ENCODE results near the genes RNF180 and SHISAL2B.

DNA sequence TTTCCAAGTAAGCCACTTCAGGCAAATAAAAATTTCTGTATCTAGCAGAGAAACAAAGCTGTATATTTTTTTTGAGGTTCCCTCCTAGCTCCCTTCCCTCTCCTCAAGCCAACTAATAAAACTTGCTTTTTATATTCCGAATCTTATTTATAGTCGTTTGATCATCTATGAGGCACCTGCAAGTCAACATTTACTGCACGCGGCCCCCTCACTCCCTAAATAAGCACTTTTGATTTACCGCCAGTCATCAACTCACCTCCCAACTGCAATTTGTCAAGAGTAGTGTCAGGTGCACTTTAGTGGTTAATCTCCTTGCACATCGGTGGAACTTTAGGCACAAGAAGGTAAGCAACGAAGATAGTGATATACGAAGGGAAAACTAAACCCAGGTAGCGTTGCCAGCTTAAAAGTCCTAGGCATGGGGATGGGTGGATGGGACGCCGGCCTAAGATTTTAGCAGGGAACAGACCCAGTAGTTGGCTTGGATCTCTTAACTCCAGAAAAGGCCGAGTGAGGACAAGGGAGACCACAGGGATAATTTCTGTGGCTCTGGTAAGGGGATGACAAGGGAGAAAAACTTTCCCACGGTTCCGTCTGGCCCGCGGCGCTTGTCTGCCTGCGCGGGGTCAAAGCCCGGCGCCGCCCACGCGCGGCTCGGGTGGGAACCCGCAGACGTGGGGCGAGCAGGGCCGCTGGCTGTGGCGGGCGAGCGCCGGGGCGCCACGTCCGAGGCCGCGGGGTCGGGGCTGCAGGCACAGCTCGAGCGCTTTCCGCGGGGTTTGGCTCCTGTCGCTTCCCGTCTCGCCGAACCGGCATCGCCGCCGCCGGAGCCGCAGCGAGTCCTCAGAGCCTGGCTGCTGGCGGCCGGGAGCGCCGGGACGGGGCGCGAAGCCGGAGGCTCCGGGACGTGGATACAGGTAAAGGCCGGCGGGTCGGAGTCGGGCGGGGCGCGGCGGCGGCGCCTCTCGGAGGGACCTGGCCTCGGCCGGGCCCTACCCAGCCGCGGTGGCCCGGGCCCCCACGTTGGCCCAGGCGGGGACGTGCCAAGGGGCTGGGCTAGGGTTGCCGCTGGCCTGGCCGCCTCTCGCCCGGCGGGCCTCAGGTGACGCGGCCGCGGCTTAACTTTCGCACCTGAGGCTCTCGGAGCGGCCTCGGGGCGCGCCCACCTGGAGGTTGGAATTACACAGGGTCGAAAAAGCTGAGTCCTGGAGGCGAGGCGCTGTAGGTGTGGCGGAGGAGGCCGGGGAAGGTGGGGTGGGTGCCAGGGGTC, at the start of gene RNF180:
Gene RNF180, plus strand, starts transcription at position 807 of the 1,270 bp plus-strand sequence.
- RRBS = 2% methylated on average over 51 of the region's 104 CpGs

GRCh38 chr5:64690019-64690917, at the start of gene SHISAL2B:
Gene SHISAL2B, plus strand, starts transcription at chr5:64690503.
- RRBS = 2% methylated on average over 30 of the region's 57 CpGs

DNA sequence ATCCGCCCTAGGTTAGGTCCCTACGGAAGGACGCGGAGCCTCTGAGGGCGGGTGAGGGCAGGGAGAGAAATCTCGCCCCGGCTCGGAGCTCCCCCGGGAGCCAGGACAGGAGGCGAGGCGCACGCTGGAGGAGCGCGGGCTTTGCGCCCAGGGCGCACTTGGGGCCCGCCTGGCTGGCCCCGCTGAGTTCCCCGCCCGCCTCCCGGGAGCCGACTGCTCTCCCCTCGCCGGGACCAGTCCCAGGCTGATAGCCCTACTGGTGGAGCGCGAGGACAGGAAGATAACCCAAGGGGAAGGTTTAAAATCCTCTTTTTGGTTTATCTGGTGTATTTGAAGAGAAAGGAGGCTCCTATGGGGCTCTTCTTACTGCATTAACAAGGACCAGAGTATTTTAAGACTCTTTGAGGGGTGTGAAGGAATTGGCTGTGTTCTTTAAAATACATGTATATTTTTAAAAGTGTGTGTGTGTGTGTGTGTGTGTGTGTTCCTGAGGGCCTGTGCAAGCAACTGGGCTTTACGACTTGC, 677 bp downstream of the SHISAL2B start:
- RRBS = no CpG with 5 or more reads among the region's 27 CpGs

GRCh38 chr5:65035144-65036286, 266.8 kb downstream of the CWC27 start:
- RRBS = 2% methylated on average over 23 of the region's 69 CpGs

DNA sequence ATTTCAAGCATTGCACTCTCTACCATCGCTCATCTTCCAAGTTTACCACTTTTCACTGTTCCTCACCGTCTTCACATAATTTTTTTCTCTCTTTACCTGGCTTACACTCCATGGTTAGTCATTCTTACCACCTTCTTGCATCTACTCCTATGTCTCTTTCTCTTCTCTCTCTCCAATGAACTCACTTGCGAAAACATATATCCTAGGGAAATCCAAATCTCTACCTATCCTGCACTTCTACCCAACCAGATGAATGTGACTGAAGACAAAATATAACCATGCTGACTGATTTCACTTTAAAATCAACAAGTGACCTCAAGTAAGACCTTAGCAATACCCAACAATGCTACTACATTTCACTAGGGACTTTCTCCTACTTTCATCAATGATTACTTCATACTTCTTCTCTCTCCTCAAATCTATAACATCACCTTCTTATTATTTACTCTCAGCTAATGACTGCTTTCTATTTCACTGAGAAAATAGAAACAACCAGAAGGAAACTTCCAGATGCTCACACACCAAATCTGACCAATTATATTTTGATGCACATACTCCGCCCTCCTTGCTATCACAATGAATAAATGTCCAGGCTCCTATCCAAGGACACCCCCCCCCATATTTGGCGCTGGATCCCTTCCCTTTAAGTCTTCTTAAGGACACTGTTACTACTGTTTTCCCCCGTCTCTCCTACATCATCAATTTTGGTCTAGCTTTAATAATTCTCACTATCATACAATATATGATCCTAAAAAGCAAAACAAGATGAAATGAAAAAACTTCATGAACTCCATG, 79.4 kb downstream of the ADAMTS6 start:
- RRBS = no CpG with 5 or more reads among the region's 6 CpGs

- RRBS = no CpG with 5 or more reads among the region's 3 CpGs
Measured at GRCh38 chr5:65811806-65812232, 89.8 kb downstream of the NLN start.

GRCh38 chr5:65815017-65815288, 92.9 kb downstream of the NLN start:
- RRBS = no CpG with 5 or more reads among the region's 2 CpGs

- RRBS = no CpG with 5 or more reads among the region's 4 CpGs
Measured at GRCh38 chr5:65825100-65825681, 101.2 kb upstream of the ERBIN start.

- RRBS = no CpG with 5 or more reads among the region's 5 CpGs
Measured at GRCh38 chr5:65915949-65916515, 10.3 kb upstream of the ERBIN start.

- RRBS = no CpG with 5 or more reads among the region's 19 CpGs
Measured at GRCh38 chr5:65926938-65927537, 663 bp downstream of the ERBIN start.

DNA sequence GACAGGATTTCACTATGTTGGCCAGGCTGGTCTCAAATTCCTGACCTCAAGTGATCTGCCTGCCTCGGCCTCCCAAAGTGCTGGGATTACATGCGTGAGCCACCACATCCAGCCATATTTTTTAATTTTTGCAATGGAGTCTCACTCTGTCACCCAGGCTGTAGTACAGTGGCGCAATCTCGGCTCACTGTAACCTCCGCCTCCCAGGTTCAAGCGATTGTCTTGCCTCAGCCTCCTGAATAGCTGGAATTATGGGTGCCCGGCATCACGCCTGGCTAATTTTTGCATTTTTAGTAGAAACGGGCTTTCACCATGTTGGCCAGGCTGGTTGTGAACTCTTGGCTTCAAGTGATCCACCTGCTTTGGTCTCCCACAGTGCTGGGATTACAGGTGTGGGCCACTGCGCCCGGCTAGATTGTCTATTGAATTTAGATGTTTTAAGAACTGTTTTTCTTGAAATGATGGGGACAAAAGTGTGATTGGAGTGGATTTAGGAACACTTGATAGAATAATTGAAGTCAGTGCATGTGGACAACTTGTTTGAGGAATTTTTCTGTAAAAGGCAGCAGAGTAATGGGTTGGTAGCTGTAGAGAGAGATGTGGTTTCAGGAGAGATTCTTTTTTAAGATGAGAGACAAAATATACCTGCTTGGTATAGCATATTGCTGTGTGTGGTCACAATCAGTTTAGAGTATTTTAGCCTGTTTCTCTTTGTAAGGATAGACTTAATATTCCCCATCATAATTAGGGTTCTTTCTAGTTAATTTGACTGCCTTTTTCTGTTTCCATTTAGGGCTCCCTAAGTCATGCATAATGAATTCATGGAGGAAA, 49.0 kb downstream of the ERBIN start:
- RRBS = no CpG with 5 or more reads among the region's 11 CpGs

DNA sequence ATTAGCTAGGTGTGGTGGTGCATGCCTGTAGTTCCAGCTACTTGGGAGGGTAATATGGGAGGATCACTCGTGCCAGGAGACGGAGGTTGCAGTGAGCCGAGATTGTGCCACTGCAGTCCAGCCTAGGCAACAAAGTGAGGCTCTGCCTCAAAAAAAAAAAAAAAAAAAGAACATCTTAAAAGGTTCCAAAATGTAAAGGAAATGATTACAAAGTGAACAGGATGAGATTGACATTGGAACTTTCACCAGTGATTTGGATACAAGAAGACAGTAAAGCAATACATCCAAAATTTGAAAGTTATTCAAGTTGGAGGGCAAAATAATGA, 59.9 kb upstream of the SREK1 start:
- RRBS = no CpG with 5 or more reads among the region's 3 CpGs

GRCh38 chr5:66101056-66101680, 42.9 kb upstream of the SREK1 start:
- RRBS = no CpG with 5 or more reads among the region's 3 CpGs

DNA sequence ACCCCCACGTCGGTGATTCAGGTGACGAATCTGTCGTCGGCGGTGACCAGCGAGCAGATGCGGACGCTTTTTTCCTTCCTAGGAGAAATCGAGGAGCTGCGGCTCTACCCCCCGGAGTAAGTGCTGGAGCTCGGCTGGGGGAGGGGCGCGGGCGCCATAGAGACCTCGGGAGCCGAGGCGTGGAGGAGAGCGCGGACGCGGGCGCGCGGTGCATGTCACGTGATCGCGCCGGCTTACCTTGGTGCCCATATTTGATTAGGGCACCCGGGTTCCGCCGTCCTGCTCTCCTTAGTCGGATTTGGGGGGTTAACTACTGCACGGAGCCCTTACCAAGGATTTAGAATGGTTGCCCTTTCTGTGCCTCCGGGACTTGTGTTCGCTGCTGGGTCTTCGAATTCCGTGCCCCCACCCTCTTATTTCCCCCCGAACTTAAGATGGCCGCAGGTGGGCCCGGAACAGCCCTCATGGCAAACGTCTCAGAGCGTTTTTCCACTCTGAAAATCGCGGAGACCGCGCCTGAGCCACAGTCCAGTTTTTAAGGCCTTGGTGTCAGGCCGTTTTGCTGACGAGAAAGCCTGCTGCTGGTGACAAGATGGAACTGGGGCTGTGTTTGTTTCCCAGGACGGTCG, 436 bp downstream of the SREK1 start:
- RRBS = 2% methylated on average over 12 of the region's 52 CpGs

- RRBS = no CpG with 5 or more reads among the region's 4 CpGs
Measured at GRCh38 chr5:66361060-66361598, 217.0 kb downstream of the SREK1 start.

GRCh38 chr5:67215588-67216573, 19.3 kb upstream of the CD180 start:
- RRBS = no CpG with 5 or more reads among the region's 17 CpGs

DNA sequence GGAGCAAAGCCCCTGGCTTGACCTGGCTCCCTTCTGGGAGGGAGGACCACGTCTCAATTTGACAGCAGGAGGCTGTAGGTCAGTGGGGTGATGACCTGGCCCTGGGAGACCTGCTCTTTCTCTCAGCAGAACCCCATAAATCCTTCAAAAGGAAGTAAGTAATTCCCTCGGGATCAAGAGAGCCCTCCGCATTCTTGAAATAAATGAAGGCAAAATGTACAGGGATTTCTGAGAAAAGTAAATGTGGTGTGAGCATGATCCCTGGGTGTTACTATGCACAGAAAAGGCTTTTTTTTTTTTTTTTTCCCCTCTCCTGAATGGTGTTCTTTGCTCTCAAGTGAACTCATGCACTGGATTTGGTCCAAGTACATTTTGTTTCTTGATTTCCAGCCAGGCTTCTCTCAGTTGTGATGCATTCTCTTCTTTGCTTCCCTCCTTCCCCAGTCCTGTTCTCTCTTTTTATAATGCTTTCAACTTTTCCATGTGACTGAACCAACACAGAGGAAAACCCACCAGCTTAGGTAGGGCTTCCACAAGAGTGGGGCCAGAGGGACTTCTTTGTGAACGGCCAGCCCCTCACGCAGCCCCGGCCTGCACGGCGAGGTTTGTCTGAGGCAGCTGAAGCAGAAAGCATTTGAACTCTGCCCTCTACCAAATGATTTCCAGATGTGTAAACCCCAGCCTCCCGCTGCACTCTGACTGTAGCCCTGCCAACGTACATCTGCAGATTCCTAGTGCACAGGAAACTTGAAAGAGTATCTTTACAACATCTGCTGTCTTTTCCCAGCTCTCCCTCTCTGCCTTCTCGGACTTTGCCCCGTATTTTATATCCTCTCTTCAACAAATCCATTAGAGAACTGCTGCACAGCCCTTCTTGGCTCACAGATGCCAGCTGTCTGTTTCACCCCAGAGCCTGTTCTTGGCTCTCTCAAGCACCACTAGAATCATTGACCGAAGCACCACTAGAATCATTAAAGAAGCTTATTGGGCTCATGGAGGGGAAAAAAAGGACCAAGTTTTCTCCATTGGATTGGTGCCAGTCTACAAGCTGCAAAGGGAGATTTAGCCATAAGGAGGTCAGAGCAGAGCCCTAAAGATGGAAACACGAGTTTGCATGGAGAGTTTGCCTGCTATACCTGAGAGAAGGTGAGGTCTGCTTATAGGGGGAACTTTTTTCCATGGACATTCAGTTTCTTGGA, 71.8 kb upstream of the CD180 start:
- RRBS = no CpG with 5 or more reads among the region's 14 CpGs

GRCh38 chr5:67474855-67475249, 278.3 kb upstream of the CD180 start:
- RRBS = no CpG with 5 or more reads among the region's 4 CpGs

DNA sequence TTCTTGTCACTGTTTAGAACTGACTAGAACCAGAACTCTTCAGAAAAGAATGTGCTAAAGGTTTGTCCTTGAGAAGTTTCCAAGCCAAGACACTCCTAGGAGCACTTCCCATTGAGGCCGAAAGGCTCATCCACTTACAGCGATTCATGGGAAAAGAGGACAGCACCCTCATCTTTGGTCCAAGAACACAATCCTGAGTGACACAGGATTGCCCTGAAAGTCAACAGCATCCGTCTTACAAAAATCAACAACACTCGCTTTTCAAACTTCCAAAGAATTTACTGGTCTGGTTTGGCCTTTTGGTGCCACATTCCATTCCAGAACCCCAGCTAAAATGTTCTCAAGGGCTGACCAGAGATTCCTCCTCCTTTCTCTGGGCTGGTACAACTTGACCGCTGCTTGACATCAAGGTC, 415.9 kb upstream of the PIK3R1 start:
- RRBS = no CpG with 5 or more reads among the region's 5 CpGs

All from cardiac fibroblast (primary cell).